Mammary epithelial cell (primary cell): ENCODE measurements around a stretch of chr2.

- CAGE, long polyA plus RNA: no peak
- RRBS: no CpG with 5 or more reads among the region's 20 CpGs
Observed at GRCh38 chr2:127054305-127054974, 52.5 kb downstream of the BIN1 start.

DNA sequence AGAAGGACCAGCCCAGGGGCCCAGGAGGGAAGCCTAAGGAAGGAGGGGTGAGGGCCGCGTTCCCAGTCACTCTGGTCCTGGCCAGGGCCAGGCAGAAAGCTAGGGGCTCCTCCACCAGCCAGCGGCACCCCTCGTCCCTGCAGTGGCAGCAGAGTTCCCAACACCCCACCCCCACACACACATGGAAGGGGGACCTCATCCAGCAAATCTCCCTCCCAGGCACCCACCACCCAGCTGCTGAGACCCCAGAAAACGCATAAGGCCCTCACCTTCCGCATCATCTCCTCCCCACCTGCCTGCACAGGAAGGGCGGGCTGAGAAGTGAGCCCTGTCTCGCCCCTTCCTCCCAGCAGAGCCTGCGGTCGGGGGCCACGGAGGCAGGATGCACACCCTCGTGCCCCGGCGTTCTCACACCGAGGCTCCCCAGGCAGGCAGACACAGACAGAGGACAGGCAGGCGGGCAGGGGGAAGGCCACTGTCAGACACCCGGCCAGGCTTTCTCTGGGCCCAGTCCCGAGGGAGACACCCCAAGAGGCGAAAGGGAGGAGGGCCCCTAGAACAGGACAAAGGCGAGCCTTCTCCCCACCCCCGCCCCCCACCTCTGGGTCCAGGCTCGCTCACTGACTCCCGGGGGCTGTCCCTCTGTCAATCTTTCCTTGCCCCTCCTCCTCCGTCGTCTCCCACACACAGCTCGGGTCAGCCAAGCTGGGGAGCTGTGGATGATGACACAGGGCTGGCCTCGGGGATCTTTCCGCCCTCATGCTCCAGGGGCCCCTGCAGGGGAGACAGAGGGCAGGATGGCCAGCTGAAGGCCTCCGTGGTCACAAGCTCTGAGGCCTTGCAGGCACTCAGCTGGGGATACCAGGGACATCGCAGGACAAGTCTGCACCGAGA lies 25.1 kb downstream of the BIN1 start:
- CAGE, long polyA plus RNA: no peak
- RRBS: 92% methylated on average over 5 of the region's 31 CpGs

DNA sequence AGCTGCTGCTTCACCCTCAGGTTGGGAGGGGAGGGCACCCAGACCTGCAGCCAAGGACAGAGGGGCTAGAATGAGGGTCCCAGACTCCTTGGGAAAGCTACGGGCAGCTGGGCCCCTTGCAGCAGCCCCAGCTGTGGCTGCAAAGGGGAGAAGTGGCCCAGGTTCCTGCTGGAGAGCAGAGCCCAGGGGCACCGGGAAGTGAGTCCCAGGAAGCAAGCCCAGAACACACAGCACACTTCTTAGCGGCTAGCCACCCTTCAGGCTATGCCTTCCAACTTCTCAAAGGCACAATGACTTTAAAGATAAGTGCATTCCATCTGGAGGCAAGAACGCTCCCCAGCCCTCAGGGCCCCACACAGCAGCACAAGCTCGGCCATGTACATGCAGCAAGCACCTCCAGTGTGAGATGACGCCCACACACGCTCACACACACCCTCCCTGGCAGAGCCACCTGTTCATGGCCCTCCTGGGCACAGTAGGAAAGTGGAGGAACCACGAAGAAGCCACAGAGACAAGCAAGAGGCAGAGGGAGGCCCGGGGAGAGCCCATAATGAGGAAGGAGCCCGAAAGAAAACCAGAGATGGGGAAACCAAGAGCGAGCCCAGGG lies 21.8 kb downstream of the BIN1 start:
- CAGE, long polyA plus RNA: no peak
- RRBS: no CpG with 5 or more reads among the region's 11 CpGs

GRCh38 chr2:127175350-127176190 lies 44.5 kb downstream of the CYP27C1 start:
- CAGE, long polyA plus RNA: no peak
- RRBS: 95% methylated on average over 5 of the region's 23 CpGs

DNA sequence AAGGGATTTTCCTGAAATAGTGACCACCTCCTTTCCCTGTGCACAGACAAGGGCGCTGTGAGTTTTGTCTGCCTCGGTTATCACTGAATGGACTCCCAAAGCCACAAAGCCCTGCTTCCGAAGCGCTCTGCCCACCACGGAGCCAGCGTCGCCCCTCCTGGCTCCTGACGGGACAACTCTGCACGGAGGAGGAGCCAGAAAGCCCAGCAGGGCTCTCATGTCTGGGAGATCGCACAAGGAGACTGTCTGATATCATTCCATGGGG lies 14.6 kb downstream of the CYP27C1 start:
- CAGE, long polyA plus RNA: no peak
- RRBS: no CpG with 5 or more reads among the region's 10 CpGs

- CAGE, long polyA plus RNA: no peak
- RRBS: no CpG with 5 or more reads among the region's 8 CpGs
Observed at GRCh38 chr2:127217959-127218477, 2.1 kb downstream of the CYP27C1 start.

DNA sequence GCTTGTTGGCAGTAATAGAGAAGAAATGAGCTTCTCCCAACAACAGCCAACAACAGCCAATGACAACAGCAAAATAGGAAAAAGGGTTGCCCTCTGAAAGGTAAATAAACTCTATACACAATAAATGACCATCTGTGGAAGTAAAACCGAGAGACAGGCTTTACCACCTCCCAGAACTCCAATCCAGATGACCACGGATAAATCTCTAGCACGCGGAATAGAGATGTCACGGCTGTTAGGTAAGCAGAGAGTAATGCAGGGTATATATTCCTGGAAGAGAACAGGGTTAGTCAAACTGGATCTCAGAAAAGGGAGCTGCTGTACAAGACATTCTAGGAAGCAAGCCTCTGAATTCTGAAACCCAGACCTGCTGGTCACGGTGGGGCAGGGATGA lies 4.9 kb upstream of the CYP27C1 start:
- CAGE, long polyA plus RNA: no peak
- RRBS: no CpG with 5 or more reads among the region's 6 CpGs

DNA sequence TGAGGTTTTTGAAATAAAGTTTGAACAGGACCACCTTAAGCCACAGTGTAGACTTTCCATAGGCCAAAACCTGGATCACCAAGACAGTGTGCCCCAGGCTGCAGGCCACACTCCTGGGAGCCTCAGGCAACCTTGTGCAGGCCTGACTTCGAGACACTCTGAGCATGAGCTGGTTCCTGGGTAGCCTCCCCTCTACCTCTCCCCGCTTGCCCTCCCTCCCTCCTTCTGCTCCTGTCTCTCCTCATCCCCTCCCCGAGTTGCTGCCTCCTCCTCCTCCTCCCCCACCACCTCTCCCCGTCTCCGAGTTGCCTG lies 10.6 kb upstream of the PROC start:
- CAGE, long polyA plus RNA: no peak
- RRBS: no CpG with 5 or more reads among the region's 5 CpGs

GRCh38 chr2:127508523-127509128 lies 17.7 kb downstream of the IWS1 start:
- CAGE, long polyA plus RNA: no peak
- RRBS: no CpG with 5 or more reads among the region's 5 CpGs

- CAGE, long polyA plus RNA: no peak
- RRBS: no CpG with 5 or more reads among the region's 7 CpGs
Observed at GRCh38 chr2:127531123-127532001, 4.1 kb upstream of the MYO7B start.

- CAGE, long polyA plus RNA: no peak
- RRBS: no CpG with 5 or more reads among the region's 2 CpGs
Observed at GRCh38 chr2:127563008-127563360, 27.5 kb downstream of the MYO7B start.

DNA sequence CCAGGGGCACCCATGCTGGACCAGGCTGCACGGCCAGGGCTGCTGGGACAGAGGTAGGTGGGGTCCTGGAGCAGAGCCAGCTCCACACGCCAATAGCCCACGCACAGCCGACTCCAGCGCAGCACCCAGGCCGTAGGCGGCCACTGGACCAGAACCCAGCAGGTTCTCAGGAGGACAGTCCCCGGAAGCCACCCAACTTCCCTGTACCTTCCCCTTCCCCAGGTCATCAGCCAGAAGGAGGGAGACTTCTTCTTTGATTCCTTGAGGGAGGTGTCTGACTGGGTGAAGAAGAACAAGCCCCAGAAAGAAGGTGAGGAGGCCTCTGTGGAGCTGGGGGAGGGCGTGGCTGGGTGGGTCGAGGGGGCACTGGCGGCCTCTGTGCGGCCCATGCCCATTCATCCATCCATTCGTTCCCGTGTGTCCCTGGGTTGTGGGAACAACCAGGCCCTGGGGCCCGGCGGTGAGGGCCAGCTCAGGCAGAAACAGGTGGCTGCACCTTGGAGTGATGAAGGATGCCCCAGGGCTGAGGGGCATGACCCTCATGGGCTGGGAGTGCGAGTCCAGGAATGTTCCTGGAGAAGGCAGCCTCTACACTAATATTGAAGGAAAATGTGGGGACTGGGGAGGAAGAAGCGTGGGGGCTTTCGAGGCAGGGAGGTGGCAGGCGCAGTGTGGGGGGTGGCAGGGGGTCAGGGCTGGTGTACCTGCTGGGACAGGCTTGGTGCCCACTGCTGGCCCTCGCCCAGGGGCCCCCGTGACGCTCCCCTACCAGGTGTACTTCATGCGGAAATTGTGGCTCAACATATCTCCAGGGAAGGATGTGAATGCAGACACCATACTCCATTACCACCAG lies 11.4 kb upstream of the GPR17 start:
- CAGE, long polyA plus RNA: no peak
- RRBS: 100% methylated on average over 2 of the region's 24 CpGs

- CAGE, long polyA plus RNA: no peak
- RRBS: no CpG with 5 or more reads among the region's 29 CpGs
Observed at GRCh38 chr2:127664462-127665048, 10.8 kb downstream of the LIMS2 start.

DNA sequence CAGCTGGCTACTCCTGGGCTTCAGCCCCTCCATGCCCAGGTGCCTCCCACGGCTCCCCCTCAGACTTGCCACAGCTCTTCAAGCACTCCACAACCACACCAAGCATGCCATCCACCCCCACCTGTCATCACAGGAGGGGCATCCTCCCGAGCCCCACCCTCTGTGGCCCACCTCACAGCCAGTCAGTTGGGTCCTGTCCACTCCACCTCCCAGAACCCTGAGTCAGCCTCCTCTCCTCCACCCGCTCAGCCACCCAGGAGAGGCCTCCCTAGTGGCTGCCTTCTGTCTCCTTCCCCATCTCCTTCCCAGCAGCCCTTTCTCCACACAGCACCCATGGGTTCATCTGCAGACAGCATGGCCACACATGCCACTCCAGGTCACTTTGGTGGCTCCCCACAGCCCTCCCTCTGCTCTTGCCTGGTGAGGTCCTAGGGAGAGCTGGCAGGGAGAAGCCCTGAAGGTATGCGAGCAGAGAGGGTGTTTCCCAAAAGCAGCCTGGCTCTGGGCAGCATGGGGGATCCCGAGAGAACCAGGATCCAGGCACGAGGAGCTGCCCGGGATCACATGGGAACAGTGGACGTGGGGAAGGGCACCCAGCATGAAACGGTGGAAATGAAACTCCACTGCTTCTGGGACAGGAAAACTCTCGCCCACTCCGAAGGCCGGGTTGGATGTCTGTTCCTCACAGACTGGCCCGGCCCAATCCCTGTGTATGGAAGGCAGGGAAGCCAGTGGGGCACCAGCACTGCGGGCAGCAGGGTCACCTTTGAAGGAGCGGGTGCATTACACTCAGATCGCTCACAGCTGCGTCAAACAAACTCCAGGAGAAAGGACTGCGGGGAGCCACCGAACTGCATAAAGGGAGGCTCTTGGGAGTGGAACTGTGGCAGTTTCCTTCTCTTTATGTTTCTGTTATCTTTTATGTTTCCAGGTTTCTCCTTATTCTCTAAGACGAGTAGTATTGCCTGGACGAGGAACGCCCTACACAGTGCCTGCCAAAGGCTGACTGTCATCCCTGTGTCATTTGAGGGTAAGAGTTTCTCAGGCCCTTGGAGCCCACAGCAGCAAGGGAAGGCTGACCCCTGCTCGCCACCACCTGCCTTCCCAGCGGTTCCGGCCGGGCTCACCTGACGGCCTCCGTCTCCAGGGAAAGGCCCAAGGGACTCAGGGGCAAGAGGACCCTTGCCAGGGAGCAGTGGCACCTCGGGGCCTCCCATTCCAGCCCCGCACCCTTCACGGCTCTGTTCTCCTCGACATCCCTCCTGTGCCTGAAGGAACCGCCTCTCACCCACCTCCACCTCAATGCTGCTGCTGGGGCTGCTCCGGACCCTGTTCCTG lies 2.5 kb downstream of the LIMS2 start:
- CAGE, long polyA plus RNA: no peak
- RRBS: 86% methylated on average over 3 of the region's 34 CpGs

DNA sequence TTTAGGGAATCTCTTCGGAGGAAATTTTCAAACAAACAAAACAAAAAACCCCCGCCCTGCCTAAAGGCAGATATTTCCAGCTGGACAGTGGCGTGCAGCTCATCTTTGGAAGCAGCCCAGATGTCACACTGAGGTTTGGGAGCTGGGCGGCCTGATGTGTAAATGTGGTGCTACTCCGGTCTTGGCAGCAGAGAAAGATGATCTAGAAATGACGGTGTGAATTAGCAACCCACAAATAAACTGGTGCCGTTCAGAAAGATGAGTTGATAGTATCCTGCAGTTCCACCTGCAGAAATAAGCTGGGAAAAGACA lies 675 bp upstream of the LIMS2 start:
- CAGE, long polyA plus RNA: no peak
- RRBS: no CpG with 5 or more reads among the region's 7 CpGs

DNA sequence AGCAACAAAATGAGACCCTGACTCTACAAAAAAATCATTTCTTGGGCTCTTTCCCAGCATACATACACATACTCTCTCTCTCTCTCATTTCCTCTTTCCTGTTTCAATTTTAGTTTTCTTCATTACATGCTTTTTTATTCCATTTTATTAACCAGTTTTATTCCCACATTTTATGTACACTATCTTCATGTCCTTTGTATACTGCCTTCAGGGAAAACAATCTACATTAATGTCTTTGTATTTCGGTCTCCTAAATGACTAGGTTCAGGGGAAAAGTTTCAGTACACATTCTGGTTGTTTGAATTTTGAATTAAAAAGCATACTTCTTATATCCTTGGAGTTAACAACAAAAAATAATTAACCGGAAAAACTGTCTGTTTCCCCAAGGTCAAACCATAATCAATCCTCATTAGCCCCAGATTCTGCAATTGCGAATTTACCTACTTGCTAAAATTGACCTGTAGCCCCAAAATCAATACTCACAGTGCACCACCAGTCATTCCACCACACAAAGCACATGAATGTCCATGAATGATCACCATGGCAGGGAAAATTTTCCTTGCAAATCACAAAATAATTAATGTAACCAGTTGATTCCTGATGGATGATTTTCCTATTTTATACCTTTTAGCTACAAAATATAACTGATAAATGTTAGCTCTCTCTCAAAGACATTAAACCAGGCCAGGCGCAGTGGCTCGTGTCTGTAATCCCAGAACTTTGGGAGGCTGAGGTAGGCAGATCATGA lies 14.3 kb downstream of the WDR33 start:
- CAGE, long polyA plus RNA: no peak
- RRBS: no CpG with 5 or more reads among the region's 5 CpGs

GRCh38 chr2:127864881-127865389 lies 7.0 kb upstream of the POLR2D start:
- CAGE, long polyA plus RNA: no peak
- RRBS: no CpG with 5 or more reads among the region's 11 CpGs

- CAGE, long polyA plus RNA: no peak
- RRBS: no CpG with 5 or more reads among the region's 4 CpGs
Observed at GRCh38 chr2:128012702-128013135, 15.1 kb downstream of the SAP130 start.

DNA sequence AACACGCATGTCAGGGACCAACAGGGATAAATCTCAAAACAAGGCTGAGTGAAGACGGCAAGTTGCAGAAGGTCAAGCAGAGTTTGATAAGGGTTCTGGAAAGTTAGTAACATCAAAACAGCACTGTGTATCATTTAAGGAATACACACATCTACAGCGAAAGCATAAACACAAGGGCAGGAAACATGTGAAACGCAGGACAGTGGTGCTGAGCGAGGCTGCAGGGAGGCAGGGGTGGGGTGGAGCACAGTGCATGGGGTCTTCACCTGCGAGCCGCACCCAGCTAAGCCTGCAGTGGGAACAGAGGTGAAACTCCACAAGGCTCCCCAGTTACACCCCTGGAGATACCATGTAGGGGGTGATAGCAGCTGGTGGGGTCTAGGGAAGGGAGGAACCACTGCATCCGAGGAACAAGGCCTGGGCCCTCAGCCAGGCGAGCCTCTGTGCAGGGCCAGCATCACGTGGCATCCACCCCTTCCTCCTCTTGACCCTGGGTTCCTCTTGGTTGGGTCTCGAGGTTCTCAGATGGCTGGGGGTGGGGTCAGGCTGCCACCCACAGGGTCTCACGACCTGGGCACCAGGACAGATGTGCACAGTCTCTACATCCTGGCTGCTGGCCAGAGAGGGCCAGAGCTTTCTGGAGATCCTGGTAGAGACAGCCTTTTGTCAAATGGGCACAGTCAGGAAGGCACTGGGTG lies 10.5 kb downstream of the HS6ST1 start:
- CAGE, long polyA plus RNA: no peak
- RRBS: no CpG with 5 or more reads among the region's 12 CpGs

GRCh38 chr2:128322793-128323124 lies 4.1 kb upstream of the HS6ST1 start:
- CAGE, long polyA plus RNA: no peak
- RRBS: 57% methylated on average over 1 of the region's 12 CpGs